SK-N-DZ (cell line): Measurements from ENCODE around the gene PPP1R26.

DNA sequence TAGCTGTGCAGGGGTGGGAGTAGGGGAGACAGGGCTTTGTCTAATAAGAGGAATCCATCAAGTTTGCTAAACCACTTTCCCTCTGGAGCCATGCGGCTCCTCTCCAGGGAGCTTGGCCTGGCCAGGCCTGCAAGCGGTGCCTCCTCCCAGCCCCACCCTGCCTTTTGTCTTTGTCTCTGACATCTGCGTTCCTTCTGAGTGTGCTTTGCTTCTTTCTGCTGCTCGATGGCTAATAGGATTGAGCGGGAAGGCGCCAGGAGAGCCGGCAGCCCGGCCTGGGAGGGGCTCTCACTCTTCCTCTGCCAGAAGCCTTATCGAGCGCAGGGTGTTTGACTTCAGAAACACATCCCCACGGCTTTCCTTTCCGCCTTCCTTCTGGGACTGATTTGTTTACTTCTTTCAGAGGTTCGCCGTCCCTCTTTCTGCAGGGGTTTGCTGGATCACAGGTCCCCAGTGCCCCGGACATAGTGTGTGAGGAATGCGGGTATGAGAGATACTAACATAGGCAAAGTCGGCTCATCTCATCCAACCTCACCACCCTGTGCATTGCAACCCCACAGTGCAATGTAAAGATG, 26.8 kb upstream of the FCN1 start:
RAMPAGE:
- cytosol, long total RNA, result no peak
- nucleus, long total RNA, result no peak

DNA sequence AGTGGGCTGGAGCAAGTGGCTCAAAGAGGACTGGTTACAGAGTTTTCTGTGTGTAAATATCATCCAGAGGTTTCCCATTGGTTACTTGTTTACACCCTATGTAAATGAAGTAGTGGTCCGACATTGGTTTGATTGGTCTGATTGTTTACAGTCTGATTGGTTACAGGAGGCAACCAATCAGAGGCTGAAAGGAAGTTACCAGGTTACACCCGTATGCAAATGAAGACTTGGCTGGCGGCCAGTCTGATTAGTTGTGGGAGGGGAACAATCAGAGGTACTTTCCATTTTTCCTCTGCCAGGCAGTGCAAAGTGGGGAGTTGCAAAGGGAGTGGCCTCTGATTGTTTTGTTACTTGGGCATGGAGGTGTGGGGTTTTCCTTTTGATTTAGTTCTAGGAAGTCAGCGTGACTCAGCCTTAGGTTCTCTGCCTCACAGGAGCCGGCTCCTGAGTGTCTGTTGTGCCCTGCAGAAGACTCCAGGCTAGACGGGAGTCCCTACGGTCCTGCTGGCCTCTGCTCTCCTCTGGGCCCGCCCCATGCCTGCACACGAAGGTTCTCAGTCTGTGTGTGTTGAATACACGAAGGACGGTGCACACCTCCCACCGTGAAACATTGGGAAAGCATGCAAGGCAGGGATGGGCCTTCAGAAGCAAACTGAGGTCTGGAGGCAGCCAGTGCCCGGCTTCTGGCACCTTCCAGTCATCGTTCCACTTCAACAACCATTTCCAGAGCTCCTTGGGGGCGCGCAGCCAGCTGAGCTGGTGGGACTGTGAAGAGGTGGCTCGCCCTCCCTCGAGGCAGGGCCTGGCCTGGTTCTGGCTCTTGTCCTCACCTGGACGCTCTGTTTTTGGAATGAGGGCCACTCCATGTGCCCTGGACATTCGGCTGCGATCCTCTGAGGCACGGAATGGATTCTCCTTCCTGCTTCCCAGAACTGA, 43.0 kb downstream of the OLFM1 start:
RAMPAGE:
- cytosol, long total RNA, result no peak
- nucleus, long total RNA, result no peak

GRCh38 chr9:135373530-135373942, 106.0 kb upstream of the PPP1R26 start:
RAMPAGE:
- cytosol, long total RNA, result no peak
- nucleus, long total RNA, result no peak

DNA sequence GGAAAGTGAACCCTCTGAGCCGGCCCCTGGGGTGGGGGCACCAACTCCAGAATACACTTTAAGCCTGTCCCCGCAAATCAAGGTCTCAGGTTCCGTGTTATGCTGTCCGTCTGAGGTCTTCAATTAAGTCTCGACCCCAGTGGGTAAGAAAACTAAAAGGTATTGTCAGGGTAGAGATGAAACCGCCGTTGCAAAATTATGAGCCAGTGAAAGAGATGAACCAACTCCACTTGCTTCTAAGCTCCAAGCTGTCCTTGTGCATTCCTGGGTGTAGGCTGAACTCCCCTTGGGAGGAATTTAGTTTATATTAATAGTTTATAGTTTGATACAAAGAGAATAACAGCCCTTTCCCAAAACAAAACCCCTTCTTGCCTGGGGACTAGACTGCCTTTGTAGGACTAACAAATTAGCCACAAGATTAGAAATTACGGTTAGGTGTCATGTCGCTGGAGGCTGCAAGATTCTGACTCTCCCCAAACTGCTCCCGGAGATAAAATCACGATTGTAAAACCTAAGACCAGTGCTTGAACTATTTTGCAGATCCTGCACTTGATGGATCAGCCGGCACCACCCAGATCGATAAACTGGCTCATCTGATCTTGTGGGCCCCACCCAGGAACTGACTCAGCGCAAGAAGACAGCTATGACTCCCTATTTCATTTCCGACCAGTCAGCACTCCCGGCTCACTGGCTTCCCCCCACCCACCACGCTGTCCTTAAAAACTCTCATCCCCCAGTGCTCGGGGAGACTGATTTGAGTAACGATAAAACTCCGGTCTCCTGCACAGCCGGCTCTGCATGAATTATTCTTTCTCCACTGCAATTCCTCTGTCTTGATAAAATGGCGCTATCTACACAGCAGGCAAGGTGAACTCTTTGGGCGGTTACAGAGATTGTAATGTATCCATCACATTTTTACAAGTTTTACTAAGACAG, 10.9 kb upstream of the PPP1R26 start:
RAMPAGE:
- cytosol, long total RNA, result no peak
- nucleus, long total RNA, result no peak

GRCh38 chr9:135479355-135480206, at the start of gene PPP1R26:
Gene PPP1R26 (plus strand): TSS chr9:135479782.
RAMPAGE:
- cytosol, long total RNA, result no peak
- nucleus, long total RNA, result no peak

RAMPAGE:
- cytosol, long total RNA, result no peak
- nucleus, long total RNA, result no peak
Observed at GRCh38 chr9:135505142-135505946, 4.9 kb downstream of the MRPS2 start.

DNA sequence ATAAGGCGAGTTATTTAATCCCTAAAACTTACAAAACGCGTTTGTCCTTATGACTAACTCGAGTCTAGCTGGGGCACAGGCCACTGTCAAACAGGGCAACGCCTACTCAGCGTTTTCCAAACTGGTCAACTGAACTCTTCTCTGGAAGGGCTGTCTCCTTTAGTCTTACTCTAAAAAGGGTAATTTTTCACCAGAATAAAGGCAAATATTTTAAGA, 1.4 kb downstream of the CAMSAP1 start:
RAMPAGE:
- cytosol, long total RNA, result no peak
- nucleus, long total RNA, result no peak

RAMPAGE:
- cytosol, long total RNA, result no peak
- nucleus, long total RNA, result no peak
Observed at GRCh38 chr9:135919538-135920395, 12.4 kb upstream of the CAMSAP1 start.

DNA sequence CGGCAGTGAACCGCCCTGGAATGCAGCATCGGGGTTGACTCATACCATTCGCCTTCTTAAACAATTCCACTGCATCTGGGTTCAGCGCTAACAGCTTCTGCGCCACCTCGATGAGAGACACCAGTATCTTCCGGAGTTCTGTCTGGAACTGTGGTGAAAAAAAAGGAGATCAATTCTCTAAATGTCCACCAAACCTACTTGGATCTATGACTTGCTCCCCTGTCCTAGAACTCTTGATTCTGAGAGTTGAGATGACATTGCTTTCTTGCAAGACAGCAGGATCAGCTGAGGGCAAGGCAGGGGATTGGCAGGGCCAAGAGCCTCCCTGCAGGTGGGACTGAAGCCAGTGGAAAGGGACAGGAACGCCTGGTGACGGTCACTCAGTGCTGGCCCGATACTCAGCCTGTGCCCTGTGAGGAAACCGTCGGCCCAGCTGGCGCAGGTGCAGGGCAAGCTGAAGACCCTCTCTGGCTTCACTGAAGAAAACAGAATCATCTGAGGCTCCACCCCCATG, 14.9 kb downstream of the UBAC1 start:
RAMPAGE:
- cytosol, long total RNA, result no peak
- nucleus, long total RNA, result no peak

RAMPAGE:
- cytosol, long total RNA, result no peak
- nucleus, long total RNA, result no peak
Observed at GRCh38 chr9:135969097-135970129, 8.2 kb upstream of the UBAC1 start.

DNA sequence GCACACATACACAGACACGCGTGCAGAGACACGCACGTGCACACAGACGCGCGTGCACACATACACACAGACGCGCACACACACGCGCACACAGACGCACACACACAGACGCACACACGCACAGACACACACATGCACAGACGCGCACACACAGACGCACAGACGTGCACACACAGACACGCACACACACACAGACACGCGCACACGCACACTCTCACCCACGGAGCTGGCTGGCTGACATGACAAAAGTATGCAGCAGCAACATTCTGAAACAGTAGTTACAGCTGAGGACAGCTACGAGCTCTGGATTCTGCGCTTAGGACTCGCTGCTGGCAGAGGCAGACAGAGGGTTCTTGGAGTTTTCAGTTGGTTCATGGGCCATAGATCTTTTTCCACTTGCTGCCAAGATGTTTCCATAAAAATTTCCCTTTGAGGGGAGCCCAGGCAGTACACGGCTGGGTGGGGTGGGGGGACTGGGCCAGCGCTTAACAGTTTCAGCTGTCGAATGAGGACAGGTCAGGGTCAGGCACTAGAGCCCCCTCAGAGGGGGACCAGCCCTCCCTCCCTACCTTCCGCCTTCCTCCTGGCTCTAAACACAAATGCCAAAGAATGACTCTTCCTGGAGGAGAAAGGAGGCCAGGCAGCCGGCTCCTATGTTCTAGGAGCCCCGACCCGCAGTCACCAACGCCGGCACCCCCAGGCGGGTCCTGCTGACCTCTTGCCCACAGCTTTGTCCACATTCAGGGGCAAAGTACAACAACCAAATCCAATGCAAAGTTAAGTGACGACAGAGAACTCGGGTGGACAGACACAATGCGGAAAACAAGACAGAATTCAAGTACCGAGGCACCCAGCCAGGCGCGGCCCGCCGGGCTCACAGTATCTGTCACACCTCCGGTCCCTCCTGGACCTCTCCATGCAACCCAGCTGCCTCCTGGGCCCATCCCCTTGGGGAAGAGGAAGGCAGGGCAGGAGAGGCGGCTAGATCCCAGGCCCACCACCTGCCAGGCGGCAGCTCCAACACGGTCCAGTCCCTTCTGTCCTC, 46.5 kb upstream of the UBAC1 start:
RAMPAGE:
- cytosol, long total RNA, result no peak
- nucleus, long total RNA, result no peak

DNA sequence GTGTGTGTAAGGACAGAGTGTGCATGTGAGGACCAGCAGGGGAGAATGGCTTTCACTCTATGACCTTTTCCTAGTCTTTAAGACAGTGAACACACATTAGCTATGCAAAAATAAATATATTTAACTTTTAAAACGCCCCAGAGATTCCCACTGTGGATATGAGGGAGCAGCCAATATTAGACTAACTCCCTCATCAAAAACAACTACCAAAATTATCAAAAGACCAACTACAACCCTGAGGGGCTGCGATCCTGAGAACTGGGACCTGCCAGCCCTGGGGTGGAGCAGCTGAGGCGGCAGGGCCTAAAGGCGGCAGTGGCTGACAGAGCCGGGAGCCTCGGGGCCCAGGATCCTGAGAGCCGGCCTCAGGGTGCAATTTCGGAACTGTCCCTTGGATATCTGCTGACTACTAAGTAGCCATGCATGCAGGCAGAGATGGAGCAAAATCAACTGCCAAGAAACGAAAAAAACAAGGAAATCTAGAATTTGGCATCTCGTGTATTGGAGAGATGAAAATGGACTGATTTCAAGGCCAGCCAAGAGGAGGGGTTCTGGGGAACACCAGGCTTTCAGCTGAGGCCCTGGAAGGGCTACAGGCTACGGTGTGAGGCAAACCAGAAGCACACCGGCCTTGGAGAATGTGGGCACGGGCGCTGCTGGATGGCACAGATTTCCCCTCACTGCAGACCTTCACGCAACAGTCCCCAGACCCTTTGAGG, 63.6 kb upstream of the UBAC1 start:
RAMPAGE:
- cytosol, long total RNA, result no peak
- nucleus, long total RNA, result no peak

RAMPAGE:
- cytosol, long total RNA, result no peak
- nucleus, long total RNA, result no peak
Observed at GRCh38 chr9:136115302-136115731, 3.4 kb downstream of the TMEM250 start.

DNA sequence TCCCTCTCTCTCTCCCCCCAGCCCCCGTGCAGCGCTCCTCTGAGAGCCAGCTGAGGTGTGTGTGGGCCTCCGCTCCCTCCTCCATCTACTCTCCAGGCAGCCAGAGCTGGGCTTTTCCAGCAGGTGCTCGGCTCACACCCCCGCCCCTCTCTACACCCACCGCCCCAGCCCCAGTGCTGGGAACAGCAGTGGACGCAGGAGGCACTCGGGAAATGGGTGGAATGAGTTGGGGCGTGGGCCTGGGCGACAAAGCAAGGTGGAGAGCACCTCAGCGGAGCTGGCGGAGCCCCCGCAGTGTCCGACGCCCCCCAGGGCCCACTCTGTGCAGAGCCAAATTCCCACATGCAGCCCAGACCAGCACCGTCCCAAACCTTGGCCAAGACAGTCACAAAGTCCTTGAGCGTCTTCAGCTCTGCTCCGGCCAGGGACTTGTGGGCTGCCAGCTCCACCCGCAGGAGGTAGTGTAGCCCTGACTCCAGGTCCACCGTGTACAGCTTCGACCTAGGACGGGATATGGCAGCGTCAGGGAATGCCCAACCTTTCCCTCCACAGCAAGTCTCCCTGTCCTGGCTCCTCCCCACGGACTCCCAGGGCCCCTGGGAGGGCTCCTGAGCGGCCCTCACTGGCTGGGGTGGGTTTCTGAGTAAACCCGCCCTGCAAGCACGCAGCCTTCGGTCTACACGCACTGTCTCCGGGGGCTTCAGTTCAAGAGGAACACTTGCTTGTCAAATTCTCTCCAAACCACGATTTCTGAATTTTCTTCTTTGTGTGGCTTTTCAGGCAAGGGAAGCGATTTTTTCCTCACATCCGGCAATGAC, 13.6 kb upstream of the LHX3 start:
RAMPAGE:
- cytosol, long total RNA, result no peak
- nucleus, long total RNA, result no peak

RAMPAGE:
- cytosol, long total RNA, result no peak
- nucleus, long total RNA, result no peak
Observed at GRCh38 chr9:136324303-136324980, 2.9 kb upstream of the GPSM1 start.

DNA sequence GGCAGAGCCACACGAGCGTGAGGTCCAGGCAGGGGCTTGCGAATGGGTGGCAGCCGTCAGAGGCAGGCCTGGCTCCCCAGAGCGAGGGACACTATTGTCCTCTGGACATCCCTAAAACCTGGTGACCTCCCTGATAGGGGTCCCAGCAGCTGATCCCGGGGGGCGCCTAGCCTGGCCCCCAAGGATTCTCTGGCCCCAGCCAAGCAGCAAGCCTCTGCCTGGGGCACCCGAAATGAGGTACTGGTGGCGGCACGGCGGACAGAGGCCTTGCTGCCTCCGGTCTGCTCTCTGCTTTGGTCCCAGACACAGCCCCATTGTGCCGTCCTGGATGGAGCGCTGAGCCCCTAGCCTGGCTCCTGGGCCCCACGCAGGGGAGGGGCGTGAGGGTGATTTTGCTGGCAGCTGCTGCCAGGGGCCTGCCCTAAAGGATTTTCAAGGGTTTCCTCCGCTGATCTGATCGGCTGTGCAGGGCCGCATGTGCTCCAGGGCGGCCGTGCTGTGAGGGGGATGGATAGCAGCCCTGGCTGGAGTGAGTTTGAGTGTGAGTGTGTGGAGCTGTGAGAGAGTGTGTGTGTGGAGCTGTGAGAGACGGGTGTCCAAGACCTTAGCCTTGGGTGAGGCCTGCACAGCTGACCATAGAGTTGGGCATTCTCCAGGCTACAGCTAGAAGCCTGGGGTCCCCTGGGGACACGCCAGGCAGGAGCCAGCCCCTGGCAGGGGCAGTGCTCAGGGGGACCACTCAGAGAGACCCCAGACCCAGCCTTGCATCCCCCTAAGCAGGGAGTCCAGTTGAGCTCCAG, 1.3 kb downstream of the GPSM1 start:
RAMPAGE:
- cytosol, long total RNA, result no peak
- nucleus, long total RNA, result no peak

GRCh38 chr9:136331234-136331789, 4.0 kb downstream of the GPSM1 start:
RAMPAGE:
- cytosol, long total RNA, result no peak
- nucleus, long total RNA, result no peak

DNA sequence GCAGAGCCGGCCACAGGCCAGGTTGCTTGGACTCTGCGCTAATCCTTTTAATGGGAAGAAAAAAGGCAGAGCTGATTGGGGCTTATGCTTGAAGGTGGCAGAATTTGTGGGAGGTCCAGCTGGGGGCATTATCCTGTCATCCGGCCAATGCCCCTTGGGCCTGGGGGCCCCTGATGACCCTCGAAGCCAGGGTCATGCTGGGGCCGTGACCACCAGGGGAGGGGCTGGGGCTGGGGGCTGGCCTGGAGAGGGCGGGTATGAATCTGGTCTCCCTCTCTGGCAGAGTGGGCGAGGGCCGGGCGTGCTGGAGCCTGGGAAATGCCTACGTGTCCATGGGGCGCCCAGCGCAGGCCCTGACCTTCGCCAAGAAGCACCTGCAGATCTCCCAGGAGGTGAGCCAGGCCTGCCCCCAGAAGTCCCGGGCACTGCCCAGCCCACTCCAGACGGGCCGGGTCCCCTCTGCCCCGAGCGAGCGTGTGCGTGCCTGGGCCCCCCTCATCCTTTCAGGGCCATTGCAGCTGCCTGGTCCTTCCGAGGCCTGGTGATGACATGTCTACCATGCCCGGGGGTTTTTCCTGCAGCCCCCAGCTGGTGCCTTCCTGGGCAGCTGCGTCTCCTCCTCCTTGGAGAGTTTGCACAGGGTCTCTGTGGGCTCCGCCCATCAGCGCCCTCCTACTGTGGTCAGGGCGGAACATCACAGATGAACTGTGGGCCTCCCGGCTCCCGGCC, 12.2 kb downstream of the GPSM1 start:
RAMPAGE:
- cytosol, long total RNA, result no peak
- nucleus, long total RNA, result no peak

RAMPAGE:
- cytosol, long total RNA, result start-site peak on the minus strand at chr9:136363083-136363194, 15 and 18 reads in 2 replicates
- nucleus, long total RNA, result no peak
Observed at GRCh38 chr9:136362837-136363538, 556 bp downstream of the DNLZ start.

RAMPAGE:
- cytosol, long total RNA, result no peak
- nucleus, long total RNA, result no peak
Observed at GRCh38 chr9:136393999-136395072, 5.6 kb downstream of the SNAPC4 start.